ENCODE results near the gene PXDC1.

GRCh38 chr6:2998252-2998717 is 1.4 kb upstream of the NQO2 start:
- PRO-cap = no peak
- RAMPAGE, long total RNA = no peak

- PRO-cap = no peak
- RAMPAGE, long total RNA = no peak
Measured at GRCh38 chr6:3027953-3028720, 28.4 kb downstream of the NQO2 start.

- PRO-cap = no peak
- RAMPAGE, long total RNA = no peak
Measured at GRCh38 chr6:3105309-3106060, 13.0 kb upstream of the BPHL start.

- PRO-cap = no peak
- RAMPAGE, long total RNA = no peak
Measured at GRCh38 chr6:3153498-3153963, 3.8 kb downstream of the TUBB2A start.

DNA sequence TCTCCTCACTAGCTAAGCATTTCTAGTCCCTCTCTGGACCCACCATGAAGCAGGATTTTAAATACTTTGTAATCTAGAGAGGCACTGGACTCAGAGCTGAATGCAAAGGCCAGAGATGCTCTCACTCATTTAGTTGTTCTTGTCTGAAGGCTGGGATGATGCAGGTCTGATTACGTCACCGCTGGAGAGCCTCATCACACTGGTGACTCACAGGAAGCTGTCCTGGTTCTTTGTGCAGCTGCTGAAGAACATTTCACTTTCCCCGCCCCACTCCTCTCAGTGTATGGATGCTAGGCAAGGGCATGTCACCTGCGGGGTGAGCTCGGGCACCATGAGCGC is 19.4 kb upstream of the TUBB2A start:
- PRO-cap = no peak
- RAMPAGE, long total RNA = no peak

DNA sequence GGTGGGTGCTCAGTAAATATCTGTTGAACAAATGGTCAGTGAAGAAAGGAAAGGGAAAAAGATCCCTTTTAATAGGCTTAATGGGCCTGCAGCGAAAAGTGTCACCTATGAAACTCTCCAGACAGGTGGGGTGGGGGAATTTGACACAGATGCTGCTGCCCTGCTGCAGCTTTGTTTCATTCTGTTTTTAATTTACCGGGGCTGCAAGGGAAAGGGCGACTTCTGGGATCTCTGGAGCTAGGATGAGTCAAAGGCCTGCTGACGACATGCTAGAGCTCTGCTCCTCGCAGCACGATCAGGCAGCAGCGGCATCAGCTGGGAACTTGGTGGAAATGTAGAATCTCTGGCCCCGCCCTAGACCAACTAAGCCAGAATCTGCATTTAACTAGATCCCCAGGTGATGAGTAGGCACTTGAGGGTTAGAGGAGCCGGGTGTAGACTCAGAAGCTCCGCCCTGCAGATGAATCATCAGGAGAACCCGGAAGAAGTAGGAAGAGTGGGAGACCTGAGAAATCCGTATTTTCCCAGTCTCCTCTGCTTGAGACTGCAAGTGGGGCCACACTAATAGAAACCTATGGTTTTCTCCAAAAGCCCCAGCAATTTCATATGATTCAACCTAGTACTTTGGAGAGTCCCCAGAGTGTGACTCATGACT is 18.3 kb downstream of the TUBB2B start:
- PRO-cap = no peak
- RAMPAGE, long total RNA = no peak

DNA sequence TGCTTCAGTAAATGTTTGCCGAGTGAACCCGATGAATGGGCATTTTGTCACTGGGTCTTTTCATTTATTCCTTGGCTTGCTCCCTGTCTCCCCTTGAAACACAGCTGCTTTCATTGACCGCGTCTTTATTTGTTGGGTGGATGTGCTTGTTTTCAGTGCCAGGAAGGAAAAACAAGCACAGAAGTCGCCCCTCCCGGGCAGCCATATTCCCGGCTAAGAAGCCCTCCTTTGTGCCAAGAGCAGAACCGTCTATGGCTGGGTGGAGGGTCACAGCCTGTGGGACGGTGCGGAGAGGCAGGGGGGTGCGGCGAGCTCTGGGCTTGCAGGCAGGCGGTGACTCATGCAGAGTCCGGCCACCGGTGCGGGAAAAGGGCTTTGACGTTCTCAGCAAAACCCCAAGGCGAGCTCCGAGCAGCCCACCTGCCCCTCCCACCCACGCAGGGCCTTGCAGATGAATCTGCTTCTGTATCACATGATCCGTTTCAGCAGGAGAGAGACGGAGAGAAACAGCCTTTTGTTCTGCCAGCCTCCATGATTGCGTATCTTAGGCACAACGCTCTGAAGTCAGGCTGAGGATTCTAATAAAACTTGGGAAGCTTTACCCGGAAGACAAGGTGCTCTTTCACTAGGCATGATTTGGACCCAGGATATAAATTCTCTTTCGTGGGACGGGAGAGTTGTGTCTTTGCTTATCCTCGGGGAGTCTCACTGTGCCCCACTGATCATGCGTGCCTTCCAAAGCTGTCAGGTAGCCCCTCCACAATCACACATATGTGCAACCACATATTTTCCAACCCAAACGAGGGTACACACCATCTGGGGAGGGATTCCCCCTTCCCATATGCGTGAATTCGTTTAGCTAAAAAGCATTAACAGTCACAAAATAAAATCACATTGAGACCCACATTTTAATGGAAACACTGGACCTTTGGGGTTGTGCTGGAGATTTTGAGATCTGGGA is 11.0 kb upstream of the PSMG4 start:
- PRO-cap = no peak
- RAMPAGE, long total RNA = no peak

DNA sequence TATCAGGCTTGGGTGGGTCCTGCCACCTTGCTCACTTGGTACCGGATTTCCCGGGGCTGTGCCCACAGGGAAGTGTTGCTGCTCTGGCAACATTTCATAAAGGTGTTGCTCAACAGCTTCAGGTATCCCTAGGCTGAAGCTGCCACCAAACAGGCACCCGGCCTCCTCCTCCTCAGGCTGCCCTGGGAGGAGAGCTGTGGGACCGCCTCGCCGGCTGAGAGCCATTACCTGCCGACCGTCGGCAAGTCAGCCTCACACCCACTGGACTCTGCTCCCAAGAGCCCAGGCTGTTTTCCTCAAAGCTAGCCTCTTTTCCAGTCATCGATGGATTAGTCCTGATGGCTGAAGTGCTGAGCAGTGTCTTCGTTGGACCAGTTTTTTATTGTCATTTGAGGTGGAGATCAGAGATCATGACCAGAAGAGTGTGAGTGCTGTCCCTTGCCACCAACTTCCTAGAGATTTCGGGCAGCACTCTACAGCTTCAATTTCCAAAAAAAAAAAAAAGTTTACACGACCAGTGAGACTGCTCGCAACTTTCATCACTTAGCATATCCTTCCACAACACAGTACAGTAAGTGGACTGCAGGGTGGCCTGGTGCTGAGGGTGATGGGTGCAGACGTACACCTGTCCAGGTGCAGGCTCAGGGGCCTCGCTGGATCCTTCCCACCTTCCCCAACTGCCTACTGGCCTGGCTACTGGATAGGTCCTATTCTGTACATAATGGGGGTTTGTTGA is 11.8 kb downstream of the PSMG4 start:
- PRO-cap = no peak
- RAMPAGE, long total RNA = no peak

DNA sequence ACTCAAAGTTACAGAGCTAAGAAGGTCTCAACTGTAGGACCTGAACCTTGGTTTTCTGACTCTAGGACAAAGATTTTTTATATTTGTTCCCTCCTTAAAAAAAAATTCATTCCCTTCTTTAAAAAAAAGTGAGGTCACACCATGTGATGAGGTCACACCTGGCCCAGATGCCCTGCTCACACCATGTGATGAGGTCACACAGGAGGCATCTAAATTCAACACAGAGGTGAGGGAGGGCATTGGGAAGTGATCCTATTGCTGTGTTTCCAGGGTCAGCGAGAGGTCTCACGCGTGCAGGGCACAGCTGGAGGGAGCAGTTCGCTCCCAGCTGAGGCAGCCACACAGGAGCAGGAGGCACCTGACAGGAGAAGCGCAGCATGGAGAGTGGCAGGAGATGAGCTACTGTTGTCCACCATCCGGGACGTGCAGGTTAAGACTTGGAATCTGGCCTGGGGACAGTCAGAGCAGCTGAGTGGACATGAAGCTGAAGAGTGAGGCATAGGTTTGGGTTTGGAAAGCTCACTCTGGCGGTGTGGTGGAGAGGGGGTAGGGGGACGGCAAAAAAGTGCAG is 92.4 kb downstream of the SLC22A23 start:
- PRO-cap = no peak
- RAMPAGE, long total RNA = no peak

DNA sequence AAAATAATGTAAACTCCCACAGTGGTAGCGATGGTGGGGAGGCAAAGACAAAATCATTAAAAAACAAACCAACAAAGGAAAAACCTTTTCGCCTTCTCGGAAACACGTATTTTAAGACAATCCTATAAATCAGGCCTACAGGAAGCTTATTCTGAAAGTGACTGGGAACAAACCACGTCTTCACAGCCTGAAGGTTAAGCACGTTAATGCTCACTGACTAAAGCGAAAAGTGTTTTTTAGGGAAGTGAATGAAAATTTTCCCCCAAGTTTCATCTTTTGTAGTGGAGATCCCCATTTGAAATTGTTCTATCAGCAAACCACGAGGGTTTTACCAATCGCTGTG is 35.2 kb downstream of the SLC22A23 start:
- PRO-cap = no peak
- RAMPAGE, long total RNA = no peak

DNA sequence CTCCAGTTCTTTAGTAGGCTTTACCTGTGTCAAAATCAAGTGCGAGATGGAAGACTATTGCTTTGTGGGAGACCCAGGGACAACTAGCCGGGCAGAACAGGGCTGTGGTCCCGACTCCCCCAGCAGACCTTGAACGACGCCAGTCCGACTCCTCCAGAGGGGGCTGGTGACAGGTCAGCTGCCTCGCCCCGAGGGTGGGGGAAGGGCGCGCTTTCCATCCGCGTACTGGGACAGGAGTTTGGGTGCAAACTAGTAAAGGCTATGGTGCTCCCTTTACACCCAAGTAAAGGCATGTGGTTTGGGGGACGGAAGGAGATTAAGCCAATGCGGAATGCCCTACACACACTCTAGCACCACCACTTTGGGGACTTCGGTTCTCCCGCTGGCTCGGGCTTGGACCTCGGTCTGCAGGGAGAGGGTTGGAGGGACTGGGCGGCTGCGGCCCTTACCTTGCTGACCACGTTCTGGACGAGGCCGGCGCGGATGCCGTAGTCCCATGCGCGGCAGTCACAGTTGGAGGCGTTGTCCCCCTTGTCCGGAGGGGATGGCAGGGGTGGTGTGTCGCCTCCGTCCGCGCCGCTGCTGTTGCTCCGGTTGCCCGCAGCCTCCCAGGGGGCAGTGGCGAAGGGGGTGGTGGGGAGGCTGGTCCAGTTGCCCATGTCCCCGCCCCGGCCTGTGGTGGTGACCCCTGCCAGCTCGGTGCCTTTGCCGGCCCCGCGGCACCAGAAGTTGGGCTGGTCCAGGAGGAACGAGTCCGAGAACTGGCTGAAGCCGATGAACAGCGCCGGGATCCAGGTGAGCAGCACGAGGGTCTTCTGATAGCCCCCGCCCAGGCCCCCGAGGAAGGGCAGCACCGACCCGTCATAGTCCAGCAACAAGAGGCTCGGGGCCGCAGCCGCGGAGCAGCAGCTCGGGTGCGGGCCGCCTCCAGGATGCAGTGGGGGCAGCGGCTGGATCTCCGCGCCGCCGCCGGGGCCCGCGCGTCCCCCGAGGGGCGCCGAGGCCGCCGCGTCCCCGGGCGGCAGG is 1.1 kb downstream of the SLC22A23 start:
- PRO-cap = no peak
- RAMPAGE, long total RNA = start-site peak on the plus strand centred at position 699 of the sequence, 67 bp wide, 15 and 30 reads in 2 replicates

DNA sequence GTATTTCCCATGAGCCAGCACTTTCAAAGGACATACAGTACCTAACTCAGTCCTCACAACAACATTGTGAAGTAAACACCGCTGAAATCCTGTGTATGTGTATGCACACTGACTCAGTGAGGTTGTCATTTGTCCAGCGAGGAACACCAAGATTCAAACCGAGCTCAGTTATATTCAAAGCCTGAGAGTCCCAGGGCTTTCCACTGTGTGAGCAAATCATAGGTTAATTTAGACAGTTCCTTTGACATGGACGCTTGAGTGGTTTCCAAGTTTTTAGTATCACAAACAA is 50.0 kb upstream of the SLC22A23 start:
- PRO-cap = no peak
- RAMPAGE, long total RNA = no peak

DNA sequence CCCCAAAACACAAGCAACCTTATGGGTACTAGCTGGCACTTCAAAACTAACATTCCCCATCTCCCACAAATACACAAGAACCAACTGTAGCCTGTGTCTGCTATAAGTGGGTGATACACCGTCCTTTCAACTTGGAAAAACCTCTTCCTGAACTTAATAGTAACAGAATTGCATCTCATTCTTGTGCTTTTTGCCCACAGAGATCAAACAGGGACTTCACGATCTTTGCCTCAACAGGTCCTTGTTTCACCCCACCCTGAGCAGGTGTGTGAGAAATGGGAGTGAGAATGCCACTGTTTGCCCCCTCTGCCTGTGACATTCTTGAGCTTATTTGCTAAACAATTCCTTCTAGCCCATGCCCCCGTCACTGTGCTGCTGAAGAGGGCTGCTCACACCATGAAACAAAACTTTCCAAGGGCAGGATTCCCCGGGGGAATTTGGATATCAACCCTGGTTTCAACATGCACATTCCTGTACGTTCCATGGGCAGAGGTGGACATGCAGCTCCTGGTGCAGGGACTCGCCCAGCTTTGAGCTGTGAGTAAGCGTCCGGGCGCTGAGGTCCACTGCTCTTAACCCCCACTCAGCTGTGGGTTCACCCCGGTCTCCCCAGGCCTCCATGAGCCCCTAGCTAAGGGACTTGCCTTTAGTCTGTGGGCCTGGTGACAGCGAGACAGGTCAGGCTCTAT is 70.0 kb upstream of the SLC22A23 start:
- PRO-cap = no peak
- RAMPAGE, long total RNA = no peak

DNA sequence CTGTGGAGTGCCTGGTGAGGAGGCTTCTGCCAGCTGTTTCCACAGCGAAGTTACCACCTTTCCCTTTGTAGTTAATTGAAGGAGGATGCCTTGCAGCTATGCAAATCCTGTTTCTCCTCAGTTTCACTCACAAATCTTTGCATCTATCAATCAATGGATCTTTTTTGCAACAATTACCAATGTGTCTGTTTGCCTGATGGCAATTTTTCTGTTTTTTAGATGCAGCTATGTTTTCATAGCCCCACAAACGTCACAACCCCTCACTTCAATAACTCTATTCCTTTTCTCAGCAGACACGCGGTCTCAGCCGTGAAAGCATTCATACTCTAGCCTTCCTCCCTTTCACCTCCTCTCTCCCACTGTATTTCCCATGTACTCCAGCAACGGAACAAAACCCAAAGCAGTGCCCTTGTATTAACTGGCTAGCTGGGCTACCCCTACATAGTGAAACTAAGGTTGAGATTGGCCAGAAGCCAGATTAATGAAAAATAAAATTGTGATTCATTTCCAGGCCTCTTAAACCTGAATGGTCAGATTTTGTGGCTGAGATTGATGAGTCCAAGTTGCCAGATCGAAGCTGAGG is 19.5 kb downstream of the PXDC1 start:
- PRO-cap = no peak
- RAMPAGE, long total RNA = no peak

GRCh38 chr6:3736651-3737286 is 14.7 kb downstream of the PXDC1 start:
- PRO-cap = no peak
- RAMPAGE, long total RNA = no peak

- PRO-cap = no peak
- RAMPAGE, long total RNA = no peak
Measured at GRCh38 chr6:3751625-3752604, at the start of gene PXDC1. PXDC1 (minus strand) TSS chr6:3751713.

DNA sequence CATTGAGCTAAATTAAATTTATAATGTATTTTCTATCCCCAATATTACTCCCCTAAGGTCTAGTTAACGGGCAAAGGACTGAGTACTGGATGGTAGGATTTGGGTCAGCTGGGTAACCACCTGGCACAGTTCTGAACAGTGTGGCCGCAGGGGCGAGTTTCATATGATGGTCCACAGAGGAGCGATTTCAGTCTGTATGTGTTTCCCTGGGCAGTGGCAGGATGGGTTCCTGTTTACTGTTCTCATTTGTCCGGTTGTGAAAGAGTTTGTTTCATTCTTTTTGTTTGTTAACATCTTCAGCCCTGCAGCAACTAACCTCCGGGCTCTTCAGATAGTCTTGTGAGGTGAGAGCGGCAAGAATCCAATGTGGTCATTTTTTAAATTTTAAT is 38.2 kb upstream of the PXDC1 start:
- PRO-cap = no peak
- RAMPAGE, long total RNA = no peak

- PRO-cap = no peak
- RAMPAGE, long total RNA = no peak
Measured at GRCh38 chr6:3841549-3842084, 7.6 kb upstream of the FAM50B start.

DNA sequence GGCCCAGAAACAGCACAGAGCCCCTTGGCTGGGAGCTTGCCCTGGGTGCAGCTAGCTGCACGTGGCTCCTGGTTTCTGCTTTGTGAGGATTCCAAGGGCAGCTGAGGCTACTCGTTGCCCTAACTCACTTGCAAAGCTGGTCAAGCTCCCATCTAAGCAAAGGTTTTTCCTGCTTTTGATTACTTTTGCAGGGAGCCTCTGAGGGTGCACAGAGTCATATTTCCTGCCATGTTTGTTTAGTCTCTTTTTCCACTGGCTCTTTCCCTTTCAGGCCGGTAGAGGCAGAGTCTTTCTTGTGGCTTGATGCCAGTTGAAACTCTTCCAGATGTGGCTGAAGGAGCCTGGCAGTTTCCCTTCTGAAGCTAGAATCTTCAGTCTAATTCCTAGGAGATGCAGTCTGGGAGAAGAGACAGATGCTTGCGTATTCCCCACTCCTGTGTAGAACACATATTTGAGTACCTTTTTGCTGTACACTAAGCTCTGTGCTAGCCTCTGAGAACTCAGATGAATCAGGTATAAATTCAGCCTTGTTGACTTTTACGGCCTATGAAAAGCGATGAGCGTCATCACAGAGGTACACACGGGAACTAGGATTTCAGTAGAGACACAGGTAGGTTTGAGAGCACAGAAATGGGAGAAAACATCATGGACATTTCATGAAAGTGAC is 118.6 kb upstream of the ECI2 start:
- PRO-cap = no peak
- RAMPAGE, long total RNA = no peak

DNA sequence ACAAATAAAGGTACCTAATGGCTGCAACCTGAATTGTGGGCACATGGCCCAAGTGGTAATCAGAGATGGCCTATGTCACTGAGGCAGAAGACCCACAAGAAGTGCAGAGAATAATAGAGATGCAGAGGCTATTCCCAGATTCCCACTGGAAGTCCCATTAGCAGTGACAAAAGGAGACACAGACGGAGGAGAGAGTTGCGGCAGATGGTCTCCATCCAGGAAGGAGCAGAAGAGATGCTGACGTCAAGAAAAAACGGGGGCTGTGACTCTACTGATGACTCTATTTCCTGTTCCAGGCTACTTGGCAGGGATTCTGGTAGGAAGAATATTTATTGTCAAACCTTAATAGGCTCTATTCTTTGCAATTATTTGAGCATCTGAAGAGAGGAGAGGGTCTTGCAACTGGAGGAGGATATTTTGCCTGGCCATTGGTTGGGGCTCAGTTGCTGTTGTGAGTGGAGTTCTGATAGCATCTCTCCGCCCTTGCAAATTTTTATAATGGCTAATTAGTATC is 246.0 kb upstream of the ECI2 start:
- PRO-cap = no peak
- RAMPAGE, long total RNA = no peak